Zone of skin (tissue), 1 donor: ENCODE measurements around a stretch of chr15.

- RRBS, result no CpG with 5 or more reads among the region's 6 CpGs
Observed at GRCh38 chr15:43875942-43876631, 49.3 kb downstream of the WDR76 start.

DNA sequence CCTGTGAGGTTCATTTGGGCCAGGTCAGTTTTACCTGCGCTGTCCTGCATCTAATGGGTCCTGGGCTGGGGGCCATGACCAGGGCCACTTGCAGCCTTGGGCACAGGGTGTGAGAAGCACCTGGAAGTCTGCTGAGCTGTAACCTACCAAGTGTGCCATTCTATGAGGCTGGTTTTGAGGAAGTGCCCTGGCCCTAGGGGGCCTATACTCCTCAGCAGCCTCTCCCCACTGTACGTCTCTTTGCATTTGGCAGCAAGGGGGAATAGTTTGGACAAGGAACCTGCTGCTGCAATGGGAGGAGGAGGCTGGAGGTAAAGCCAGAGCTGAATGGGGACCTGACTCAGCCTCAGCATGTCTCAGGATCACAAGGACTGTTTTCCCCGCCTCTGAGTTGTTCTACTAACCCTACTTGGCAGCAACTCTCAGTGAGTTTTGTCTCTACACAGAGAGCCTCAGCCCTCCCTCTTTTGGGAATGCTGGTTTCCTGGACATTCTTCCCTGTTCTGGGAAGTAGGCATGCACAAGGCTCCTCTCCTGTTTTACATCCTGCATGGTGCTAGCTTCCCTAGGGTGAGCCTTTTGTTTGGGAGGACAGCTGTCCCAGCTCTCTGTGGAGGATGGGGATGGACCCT is 53.9 kb downstream of the WDR76 start:
- RRBS, result no CpG with 5 or more reads among the region's 3 CpGs

GRCh38 chr15:43930558-43930901 is 103.7 kb downstream of the WDR76 start:
- RRBS, result no CpG with 5 or more reads among the region's 5 CpGs

DNA sequence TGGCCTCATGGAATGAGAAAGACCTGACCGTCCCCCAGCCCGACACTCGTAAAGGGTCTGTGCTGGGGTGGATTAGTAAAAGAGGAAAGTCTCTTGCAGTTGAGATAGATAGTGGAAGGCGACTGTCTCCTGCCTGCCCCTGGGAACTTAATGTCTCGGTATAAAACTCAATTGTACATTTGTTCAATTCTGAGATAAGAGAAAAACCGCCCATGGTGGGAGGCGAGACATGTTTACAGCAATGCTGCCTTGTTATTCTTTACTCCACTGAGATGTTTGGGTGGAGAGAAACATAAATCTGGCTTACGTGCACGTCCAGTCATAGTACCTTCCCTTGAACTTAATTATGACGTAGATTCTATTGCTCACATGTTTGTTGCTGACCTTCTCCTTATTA is 33.9 kb upstream of the FRMD5 start:
- RRBS, result no CpG with 5 or more reads among the region's 10 CpGs

- RRBS, result no CpG with 5 or more reads among the region's 1 CpG
Observed at GRCh38 chr15:44296575-44297039, 8.1 kb downstream of the GOLM2 start.

GRCh38 chr15:44675545-44675956 is 12.1 kb upstream of the SPG11 start:
- RRBS, result no CpG with 5 or more reads among the region's 6 CpGs

DNA sequence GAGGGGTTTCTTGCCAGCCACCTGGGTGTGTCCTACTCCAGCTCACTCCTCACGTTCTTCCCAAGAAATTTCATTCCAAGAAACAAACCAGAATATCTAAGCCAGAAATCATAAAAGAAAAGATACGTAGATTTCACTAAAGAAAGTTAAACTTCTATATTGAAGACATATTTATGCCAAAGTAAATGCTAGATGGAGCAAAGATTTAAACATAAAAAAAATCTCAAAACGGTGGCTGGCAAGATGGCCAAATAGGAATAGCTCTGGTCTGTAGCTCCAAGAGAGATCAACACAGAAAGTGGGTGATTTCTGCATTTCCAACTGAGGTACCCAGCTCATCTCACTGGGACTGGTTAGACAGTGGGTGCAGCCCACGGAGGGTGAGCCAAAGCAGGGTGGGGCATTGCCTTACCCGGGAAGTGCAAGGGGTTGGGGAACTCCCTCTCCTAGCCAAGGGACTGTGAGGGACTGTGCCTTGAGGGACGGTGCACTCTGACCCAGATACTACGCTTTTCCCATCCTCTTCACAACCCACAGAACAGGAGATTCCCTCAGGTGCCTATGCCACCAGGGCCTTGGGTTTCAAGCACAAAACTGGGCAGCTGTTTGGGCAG is 19.2 kb upstream of the SPG11 start:
- RRBS, result no CpG with 5 or more reads among the region's 7 CpGs

- RRBS, result no CpG with 5 or more reads among the region's 27 CpGs
Observed at GRCh38 chr15:44712362-44713297, 1.3 kb downstream of the B2M start.

DNA sequence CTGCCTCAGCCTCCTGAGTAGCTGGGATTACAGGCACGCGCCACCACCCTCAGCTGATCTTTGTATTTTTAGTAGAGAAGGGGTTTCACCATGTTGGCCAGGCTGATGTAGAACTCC is 8.0 kb upstream of the TRIM69 start:
- RRBS, result no CpG with 5 or more reads among the region's 2 CpGs

GRCh38 chr15:45234427-45235140 is 17.4 kb upstream of the SLC28A2 start:
- RRBS, result no CpG with 5 or more reads among the region's 11 CpGs

GRCh38 chr15:45439680-45439926 is 9.2 kb downstream of the C15orf48 start:
- RRBS, result no CpG with 5 or more reads among the region's 3 CpGs

DNA sequence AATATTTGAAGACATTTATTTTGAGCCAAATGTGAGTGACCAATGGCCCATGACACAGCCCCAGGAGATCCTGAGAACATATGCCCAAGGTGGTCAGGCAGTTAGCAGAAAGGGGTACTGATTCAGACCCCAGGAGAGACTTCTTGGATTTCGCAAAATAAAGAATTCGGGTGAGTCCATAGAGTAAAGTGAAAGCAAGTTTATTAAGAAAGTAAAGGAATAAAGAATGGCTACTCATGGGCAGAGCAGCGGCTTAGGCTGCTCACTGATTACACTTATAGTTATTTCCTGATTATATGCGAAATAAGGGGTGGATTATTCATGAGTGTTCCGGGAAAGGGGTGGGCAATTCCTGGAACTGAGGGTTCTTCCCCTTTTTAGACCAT is 3.6 kb upstream of the BLOC1S6 start:
- RRBS, result no CpG with 5 or more reads among the region's 5 CpGs

GRCh38 chr15:45705535-45706187 is 70.8 kb downstream of the SQOR start:
- RRBS, result no CpG with 5 or more reads among the region's 13 CpGs

DNA sequence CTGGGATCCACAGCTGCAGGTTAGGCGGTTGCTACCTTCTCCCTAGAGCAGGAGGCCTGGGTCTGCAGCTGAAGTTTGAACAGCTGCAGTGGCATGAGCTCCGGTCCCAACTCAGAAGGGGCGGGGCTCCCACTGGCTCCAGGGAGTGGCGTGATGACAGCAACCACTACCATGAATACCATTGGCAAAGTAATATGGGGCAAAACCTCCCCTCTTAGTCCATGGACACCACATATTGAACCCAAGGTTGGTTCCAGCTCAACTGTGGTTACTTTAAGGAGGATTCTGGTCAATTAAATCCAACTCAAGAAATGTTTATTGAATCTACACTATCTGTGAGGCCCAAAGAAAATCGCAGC is 195.0 kb downstream of the SQOR start:
- RRBS, result no CpG with 5 or more reads among the region's 5 CpGs

DNA sequence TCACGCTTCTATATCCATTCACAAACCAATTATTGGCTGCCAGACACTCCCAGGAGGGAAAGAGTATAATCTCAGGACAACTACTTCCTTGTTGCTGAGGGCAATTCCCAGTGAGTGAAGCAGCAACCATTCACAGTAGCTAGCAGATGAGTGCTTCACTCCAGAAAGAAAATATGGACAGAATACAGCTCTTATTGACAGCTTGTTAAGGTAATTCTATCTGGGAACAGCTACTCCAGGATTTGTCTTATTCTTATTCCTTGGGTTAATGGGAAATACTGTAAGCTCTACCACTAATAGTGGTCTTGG is 891.6 kb downstream of the SQOR start:
- RRBS, result no CpG with 5 or more reads among the region's 1 CpG

GRCh38 chr15:47066344-47066785 is 650.9 kb upstream of the SEMA6D start:
- RRBS, result no CpG with 5 or more reads among the region's 8 CpGs

DNA sequence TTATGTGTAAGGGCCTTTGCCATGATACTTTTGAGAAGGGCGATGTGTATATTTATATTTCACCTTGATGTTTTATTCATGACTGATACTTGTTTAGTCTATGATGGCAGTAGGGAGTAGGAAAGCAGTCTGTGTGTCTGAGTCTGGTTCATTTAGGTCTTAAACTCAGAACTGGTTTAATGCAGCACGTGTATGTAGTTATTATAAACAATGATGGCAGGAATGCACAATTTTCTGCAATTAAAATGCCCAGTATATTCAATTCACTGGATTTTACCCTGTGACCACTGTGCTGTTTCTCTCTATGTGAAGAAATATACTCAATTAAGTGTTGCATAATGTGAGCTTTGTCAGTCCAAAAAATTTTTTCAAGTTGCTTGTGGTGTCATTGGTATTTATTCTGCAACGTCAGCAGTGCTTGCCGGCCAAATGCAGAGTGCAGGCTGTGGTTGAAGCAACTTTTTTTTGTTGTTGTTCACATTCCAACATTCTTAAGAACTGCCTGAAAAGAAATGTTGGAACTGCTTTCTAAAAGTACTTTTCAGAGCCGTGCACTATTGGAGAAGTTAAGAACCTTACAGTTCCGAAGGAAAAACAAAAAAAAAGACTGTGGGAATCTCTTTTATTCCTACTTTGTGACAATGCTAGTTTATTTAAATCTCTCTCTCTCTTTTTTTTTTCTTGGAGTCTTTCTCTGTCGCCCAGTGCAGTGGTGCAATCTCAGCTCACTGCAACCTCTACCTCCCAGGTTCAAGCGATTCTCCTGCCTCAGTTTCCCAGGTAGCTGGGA is 423.5 kb upstream of the SEMA6D start:
- RRBS, result no CpG with 5 or more reads among the region's 8 CpGs

DNA sequence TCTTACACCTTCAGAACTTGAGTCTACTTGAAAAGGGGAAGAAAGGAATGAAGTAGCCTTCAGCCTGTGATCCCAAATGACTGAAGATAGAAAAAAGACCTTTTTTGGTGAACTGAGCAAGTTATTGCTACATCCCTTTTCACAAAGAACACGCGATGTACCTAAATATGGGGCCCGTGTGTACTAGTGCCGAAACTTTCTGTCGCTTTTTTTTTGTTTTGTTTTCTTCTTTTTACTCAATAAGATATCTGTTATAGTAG is 4.9 kb downstream of the SEMA6D start:
- RRBS, result no CpG with 5 or more reads among the region's 5 CpGs

GRCh38 chr15:48330409-48330720 is 864 bp upstream of the DUT start:
- RRBS, result no CpG with 5 or more reads among the region's 8 CpGs

DNA sequence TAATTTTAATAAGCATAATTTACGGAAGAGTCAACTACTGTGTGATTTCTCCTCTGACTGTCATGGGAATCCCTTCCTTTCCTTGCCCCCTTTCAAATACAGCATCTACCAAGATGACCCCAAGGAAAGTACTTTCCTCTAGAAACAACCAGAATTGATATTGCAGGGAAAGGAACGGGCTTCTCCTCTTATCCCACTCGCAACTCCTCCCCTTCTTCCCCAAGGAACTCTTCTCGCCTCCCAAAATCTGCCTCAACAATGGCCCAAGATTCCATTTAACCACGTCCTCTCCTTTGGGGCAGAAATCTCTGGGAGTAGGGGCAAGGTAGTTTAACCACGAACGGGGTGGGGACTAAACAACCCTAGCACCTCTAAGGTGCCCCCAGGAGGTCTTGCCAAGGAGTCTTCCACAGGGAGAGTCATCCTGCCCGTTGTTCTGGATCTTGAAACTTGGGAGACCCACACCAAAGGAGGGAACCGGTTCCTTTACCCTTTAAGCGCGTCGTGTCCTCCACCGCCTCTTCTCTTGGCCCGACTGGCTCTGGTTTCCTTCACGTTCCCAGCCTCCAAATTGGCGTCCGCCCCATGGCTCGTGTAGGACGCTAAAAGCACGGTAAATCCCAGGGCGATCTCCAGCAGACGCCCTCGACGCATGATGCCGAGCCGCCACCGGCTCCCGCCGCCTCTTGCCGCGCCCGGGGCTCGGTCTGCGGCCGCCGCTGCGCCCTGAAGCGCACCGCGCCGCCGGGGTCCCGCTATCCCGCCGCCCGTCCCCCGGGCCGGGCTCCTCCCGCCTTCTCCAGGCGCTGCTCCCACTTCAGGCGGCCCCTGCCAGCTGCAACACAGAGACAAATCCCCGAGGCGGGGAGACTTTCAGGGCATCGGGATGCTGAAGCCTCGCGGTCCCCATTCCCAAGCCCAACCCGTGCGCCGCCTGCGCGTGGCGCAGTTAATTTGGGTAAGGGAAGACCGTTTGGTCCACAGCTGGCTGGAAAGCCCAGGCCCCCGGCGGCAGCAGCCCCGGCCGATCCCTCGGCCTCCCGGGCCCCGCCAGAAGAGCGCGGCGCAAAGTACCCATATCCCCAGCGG is 1.0 kb downstream of the FBN1 start:
- RRBS, result 2% methylated on average over 17 of the region's 74 CpGs